ENCODE data around the gene TADA2B.

GRCh38 chr4:6773014-6773710, 9.4 kb upstream of the KIAA0232 start:
- PRO-cap, result no peak

- PRO-cap, result no peak
These were observed 37.2 kb downstream of the KIAA0232 start for GRCh38 chr4:6819572-6820193.

GRCh38 chr4:6883905-6885075, 25.3 kb upstream of the TBC1D14 start:
- PRO-cap, result no peak

DNA sequence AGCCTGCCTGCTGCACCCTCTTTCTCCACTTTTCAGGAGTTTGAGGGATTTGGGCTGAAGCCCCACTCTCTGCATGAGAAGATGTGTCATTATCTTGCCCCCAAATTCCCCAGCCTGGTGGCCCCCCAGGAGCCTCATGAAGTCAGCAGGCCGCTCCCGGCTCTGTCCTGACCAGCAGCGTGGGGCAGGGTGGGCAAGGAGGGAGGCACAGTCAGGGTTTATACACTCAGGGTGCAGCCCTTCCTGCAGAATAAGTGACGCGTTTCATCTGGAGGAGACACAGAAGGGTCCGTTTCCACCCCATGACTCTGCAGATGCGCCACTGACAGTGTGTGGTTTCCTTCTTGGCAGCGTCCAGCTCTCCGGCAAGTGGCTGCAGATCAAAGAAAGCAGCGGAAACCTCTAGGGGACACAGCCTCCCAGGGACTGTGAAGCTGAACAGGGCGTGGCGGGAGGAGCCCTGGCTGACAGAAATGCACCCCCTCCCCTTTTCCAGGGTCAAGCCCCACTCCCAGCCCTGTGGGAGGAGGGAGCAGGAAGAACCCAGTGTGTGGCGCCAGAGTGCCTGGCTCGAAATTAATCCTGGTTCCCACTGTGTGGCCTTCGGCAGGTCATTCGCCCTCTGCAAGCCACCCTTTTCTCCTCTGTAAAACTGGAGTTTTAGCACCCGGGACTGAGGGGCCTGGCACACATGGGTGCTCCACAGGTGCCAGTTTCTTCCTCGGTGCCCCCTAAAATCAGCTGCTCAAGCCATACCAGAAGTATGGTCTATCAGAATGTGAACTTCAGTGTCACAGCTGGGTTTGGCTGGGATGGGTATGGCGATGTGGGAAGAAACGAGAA, 17.3 kb upstream of the TBC1D14 start:
- PRO-cap, result no peak

- PRO-cap, result unidirectional peak, plus-strand start at chr4:6912423; unidirectional peak, plus-strand start at chr4:6912685
These were observed 2.7 kb downstream of the TBC1D14 start for GRCh38 chr4:6912155-6912918.

- PRO-cap, result bidirectional peak, plus-strand start at chr4:6916905, minus-strand start at chr4:6916686
These were observed 6.9 kb downstream of the TBC1D14 start for GRCh38 chr4:6916294-6917122.

- PRO-cap, result no peak
These were observed 45.9 kb downstream of the TBC1D14 start for GRCh38 chr4:6955403-6956041.

GRCh38 chr4:7043149-7043886, at the start of gene TADA2B:
TADA2B (plus strand) TSS chr4:7043372.
- PRO-cap, result bidirectional peak, plus-strand start at chr4:7043372, minus-strand start at chr4:7043064

GRCh38 chr4:7053876-7054656, 10.9 kb downstream of the TADA2B start:
- PRO-cap, result no peak

DNA sequence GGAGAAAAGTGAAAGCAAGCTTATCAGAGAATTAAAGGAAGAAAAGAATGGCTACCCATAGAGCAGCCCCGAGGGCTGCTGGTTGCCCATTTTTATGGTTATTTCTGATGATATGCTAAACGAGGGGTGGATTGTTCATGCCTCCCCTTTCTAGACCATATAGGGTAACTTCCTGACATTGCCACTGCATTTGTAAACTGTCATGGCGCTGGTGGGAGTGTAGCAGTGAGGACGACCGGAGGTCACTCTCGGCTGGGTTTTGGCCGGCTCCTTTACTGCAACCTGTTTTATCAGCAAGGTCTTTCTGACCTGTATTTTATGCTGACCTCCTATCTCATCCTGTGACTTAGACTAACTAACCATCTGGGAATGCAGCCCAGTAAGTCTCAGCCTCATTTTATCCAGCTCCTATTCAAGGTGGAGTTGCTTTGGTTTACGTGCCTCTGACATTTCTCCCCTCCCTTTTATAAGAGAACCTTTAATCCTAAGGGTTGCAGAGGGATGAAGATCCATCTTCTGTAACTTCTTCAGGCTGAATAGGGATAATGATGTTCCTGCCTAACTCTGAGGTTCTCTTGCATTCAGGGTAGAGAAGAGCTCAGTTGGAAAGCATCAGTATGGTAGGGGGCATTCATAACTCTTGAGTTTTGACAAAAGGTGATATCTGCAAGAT, 16.8 kb upstream of the GRPEL1 start:
- PRO-cap, result no peak

DNA sequence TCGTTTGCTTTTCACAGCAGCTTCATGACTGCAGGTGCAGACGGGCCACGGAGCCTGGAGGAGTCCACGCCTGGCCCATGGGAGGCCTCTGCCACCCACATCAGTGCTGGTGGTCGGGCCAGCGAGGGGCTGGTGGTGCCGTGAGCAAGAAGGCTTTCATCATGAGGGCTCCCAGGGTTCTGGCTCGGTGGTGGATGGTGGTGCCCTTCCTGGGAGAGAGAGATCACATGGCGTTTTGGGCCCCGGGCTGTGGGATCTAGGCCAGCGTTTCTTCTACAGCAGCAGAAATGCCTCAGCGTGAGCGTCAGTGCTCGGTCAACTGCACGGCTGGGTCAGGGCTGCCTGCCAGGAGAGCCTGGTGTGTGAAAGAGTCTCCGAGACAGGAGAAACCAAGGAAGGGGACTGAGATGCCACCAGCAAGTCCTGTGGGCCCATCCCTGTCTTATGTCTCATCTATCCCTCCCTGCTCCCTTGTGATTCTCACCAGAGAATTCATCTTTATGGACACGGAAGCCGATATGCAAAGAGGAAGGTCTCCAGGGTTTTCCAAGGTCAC, 99.0 kb downstream of the SORCS2 start:
- PRO-cap, result no peak

- PRO-cap, result no peak
These were observed 102.9 kb downstream of the SORCS2 start for GRCh38 chr4:7295110-7295678.

DNA sequence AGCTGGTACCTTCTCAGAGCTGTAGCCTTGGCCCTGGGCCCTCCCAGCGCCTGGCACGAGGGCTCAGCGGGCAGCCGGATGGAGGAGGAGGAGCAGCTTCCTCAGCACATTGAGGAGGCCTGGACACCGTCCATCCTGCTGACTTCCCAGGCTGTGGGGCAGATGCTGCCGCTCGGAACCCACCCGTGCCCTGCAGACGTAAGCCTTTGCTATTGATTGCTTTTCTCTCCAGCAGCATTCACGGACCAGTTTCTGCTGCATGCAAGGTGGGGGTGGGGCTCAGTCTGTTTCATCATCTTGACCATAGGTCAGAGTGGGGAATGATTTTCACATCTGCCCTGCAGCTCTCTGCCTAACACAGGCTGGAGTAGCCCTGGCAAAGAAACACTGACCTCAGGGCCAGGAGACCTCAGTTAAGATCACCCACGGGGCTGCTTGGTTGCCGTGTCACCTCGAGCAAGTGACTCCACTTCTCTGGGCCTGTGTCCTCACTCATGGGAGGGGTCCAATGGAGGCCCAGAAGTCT, 80.8 kb upstream of the PSAPL1 start:
- PRO-cap, result no peak

DNA sequence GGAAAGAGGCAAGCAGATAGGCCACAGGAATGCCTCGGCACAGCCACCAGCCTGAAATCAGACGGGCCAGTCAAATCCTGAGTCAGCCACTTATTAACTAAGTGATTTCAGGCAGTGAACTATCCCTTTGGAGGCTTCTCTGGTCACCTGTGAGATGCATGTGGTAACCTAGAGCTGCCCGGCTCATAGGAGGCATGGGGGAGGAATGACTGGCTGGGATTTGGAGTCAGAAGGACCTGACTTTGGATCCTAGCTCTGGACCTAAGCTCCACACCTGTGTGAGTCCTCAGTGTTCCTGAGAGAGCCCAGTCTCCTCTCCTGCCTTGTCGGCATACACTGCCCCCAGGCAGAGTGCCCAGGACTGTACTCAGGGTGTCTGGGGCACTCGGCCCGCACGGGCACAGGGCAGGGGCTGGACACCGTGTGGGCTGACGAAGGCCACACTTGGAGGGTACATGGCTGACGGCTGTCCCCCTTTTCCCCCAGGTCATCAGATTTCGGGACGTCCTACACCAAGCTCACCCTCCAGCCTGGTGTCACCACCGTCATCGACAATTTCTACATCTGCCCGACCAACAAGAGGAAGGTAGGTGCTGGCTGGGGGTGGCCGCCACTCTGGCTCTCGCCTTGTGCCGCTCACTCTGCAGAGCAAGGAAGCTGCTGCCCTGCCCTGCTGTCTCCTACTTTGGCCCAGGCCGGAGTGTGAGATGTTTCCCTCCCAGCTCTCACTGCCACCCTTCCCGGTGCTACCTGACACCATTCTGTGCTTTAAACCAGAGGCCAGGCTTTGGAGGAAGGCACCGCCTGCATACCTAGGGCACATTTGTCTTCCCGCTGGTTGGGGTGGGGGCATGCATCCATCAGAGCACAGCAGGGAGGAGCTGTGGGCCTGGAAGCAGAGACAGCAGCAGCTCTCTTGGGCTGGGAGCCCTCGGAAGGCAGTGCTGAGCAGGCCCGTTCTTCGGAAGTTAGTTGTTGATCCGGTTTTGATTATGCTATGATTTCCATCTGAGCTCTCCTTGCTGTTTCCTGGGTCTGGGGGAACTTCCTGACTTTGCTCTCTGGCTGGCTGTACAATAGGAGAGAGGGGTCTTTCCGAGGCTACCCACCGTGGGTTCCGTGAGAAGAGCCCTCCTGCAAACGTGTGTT, 96.7 kb upstream of the PSAPL1 start:
- PRO-cap, result no peak

DNA sequence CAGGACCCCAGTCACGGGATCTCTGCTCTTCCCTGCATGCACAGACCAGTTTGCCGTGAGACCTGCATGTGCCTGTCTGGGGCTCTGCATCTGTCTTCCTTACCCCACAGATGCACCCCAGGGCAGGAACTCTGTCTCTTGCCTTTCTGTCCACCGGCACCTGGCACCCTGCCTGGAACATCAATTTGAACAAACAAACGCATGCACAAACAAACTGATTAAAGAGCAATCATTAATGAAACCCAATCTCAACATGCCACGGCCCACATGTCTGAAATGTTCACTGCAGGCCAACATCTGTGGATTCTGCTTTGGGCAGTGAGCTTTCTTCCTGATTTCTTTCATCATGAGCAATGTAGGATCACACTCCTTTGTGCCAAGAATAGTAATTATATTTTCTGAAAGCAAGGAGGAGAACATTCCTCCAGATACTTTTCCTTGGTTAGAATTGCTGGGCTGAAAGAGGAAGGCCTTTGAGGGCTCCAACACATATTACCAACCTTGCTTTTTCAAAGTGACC, 113.0 kb upstream of the PSAPL1 start:
- PRO-cap, result no peak

GRCh38 chr4:7653657-7654333, 219.1 kb upstream of the PSAPL1 start:
- PRO-cap, result unidirectional peak, minus-strand start at chr4:7653767; unidirectional peak, minus-strand start at chr4:7654111

GRCh38 chr4:7844628-7845103, 95.0 kb downstream of the AFAP1 start:
- PRO-cap, result bidirectional peak, plus-strand start at chr4:7844911, minus-strand start at chr4:7844769

DNA sequence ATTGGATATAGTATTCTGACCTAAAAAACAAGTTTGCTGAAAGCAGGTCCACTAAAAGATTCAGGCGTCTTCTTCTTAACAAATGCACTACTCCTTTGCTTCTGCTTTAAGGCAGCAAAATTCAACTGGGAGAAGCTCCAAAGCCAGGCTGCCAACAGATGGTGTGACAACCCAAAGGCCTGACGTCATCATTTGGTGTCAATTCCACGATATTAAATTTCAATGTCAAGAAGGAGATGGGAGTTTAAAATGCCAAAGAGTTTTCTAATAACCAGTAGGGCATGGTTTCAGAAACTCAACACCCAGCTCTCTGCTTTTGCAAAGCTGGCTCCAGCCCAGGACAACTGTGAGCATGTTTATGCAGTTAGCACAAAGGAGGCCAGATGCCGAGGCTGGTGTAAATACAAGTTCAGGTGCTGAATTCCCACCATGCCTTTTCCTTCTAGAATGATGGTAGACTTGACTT, 67.4 kb downstream of the AFAP1 start:
- PRO-cap, result no peak

DNA sequence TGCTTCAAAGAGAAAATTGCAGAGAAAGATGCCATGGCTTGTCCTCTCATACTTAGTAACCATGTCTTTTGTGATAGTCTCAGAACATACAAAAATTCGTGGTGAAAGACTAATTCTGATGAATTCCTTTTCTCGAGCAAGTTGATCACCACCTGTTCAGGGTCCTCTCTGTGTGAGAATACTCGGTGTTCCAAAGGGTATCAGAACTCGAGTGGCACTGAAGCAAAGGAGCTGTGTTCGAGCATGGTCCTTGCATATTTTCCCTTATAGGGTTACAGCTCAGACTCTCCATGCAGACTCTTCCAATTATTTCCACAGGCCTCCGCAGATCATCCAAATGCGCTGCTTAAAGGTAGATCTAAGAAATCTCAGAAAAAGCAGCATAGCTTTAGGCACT, 54.0 kb downstream of the AFAP1 start:
- PRO-cap, result no peak

GRCh38 chr4:7938447-7939482, 896 bp downstream of the AFAP1 start:
- PRO-cap, result bidirectional peak, plus-strand start at chr4:7938880, minus-strand start at chr4:7938731; bidirectional peak, plus-strand start at chr4:7939060, minus-strand start at chr4:7938924